Right ventricle myocardium (tissue), 1 donor: ENCODE measurements around a stretch of chr6.

DNA sequence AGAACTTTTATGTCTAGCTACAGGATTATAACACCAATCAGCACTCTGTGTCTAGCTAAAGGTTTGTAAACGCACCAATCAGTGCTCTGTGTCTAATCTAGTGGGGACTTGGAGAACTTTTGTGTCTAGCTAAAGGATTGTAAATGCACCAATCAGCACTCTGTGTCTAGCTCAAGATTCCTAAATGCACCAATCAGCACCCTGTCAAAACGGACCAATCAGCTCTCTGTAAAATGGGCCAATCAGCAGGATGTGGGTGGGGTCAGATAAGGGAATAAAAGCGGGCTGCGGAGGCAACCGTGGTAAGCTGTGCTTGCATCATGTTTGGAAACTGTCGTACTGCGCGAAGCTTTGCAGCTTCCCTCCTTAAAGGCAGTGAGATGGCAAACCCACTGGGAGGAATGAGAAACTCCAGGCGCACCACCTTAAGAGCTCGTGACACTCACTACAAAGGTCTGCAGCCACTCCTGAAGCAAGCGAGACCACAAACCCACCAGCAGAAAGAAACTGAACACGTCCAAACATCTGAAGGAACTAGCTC is 112.1 kb upstream of the DUSP22 start:
- PRO-cap, 2 experiments = no peak in any of the 2 experiments

DNA sequence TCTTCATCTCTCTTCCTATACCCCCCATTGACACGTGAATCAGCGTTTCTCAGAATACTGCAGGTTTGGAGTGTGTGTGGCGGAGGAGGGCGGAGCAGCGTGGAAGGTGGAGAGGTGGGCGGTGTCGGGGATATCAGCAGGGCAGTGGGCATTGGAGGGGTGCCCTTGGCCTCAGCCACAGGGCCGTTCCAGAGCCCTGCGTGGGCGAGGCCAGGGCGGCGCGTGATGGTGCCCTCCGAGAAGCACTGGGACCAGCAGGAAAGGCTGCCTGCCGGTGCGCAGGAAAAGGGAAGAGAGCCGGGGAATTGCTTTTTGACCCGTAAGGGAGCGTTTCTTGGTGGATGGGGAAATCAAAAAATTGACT is 82.8 kb upstream of the DUSP22 start:
- PRO-cap, 2 experiments = no peak in any of the 2 experiments

DNA sequence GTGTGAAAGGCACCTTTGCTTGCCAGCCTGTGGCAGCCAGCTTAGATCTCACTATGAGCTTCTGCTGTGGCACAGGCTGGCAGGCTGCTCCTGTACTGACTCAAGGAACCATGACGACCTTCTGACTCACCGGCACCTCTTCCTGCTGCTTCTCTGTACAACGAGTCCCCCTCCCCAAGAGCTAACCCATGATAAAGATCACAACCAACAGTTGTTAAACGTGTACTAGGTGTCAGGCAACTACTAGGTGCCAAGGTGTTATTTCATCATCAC is 76.7 kb upstream of the DUSP22 start:
- PRO-cap, 2 experiments = no peak in any of the 2 experiments

- PRO-cap, 2 experiments = no peak in any of the 2 experiments
These were observed 1.2 kb downstream of the DUSP22 start for GRCh38 chr6:293438-293933.

GRCh38 chr6:319605-320082 is 27.4 kb downstream of the DUSP22 start:
- PRO-cap, 2 experiments = no peak in any of the 2 experiments

- PRO-cap, 2 experiments = no peak in any of the 2 experiments
These were observed 28.3 kb downstream of the DUSP22 start for GRCh38 chr6:320624-320974.

- PRO-cap, 2 experiments = no peak in any of the 2 experiments
These were observed 35.9 kb downstream of the DUSP22 start for GRCh38 chr6:327922-328928.

GRCh38 chr6:332574-333083 is 40.3 kb downstream of the DUSP22 start:
- PRO-cap, 2 experiments = no peak in any of the 2 experiments

DNA sequence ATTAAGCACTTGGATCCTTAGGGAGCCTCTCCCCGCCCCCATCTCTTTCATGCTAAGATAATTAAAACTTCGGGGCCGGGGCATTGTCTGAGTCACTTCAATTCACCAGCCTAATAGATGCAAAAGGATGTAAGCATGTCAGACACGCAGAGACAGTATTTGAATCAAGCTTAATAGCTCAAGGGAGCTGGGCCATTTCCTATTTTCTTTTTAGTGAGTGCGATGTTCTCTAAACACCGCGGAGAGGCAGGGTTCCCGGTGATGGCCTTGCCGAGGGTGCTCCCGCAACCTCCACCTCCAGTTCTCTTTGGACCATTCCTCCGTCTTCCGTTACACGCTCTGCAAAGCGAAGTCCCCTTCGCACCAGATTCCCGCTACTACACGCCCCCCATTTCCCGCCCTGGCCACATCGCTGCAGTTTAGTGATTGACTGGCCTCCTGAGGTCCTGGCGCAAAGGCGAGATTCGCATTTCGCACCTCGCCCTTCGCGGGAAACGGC is 534 bp upstream of the IRF4 start:
- PRO-cap, 2 experiments = no peak in any of the 2 experiments

- PRO-cap, 2 experiments = no peak in any of the 2 experiments
These were observed 17.0 kb downstream of the IRF4 start for GRCh38 chr6:408533-408969.

GRCh38 chr6:411443-411776 is 19.9 kb downstream of the IRF4 start:
- PRO-cap, 2 experiments = no peak in any of the 2 experiments

- PRO-cap, 2 experiments = no peak in any of the 2 experiments
These were observed 47.3 kb downstream of the HUS1B start for GRCh38 chr6:609672-609880.

- PRO-cap, 2 experiments = no peak in any of the 2 experiments
These were observed 207.9 kb upstream of the EXOC2 start for GRCh38 chr6:900639-901435.

DNA sequence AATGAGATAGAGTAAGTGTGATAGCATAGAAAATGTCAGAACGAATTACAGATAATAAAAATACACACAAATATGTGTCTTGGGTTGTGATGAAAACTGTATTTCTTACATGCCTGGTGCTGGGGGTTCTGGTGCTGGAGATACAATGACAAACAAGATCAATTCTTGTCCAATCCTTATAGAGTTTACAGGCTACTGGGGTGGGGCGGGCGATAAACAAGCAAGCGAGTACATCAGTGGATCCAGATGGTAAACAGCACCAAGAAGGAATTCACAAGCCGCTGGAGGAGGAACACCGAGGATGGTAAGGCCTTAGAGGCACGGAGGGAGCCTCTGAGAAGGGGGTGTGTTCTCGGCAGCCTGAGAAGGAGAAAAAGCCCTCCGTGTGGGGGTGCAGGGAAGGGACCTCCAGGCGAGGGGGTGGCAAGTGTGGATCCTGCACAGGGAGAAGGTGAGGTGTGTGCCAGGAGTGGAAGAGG is 276.6 kb upstream of the FOXQ1 start:
- PRO-cap, 2 experiments = no peak in any of the 2 experiments

GRCh38 chr6:1046089-1046557 is 265.8 kb upstream of the FOXQ1 start:
- PRO-cap, 2 experiments = no peak in any of the 2 experiments

- PRO-cap, 2 experiments = no peak in any of the 2 experiments
These were observed 248.2 kb upstream of the FOXQ1 start for GRCh38 chr6:1063577-1064251.

DNA sequence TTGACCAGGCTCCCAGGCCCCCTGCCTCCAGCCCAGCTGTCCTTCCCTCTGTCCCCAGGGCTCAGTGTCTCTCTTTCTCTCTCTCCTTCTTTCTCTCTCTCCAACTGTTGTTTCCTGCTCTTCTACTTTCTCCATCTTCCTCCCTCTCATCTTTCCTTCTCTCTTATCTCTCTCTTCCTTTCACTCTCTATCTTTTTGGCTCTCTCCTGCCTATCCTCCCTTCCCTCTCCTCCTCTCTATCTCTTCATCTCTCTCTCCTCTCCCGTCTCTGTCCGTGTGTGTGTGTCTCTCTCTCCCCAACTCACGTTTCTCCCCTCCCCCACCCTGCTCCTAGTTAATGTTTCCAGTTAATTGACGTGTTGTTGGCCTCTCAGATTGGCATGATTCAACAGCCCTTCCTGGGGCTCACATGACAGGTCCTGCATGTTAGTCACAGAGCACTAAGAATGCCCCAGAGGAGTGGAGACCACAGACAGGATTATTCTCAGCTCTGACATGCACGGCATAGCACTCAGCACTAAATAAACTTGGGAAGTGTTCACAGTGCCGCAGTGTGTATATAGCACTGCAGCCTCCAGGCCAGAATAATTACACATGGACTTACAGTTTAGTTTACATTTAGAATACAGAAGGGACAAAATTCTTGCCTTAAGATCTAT is 180.3 kb upstream of the FOXQ1 start:
- PRO-cap, 2 experiments = no peak in any of the 2 experiments

GRCh38 chr6:1228485-1228737 is 83.5 kb upstream of the FOXQ1 start:
- PRO-cap, 2 experiments = no peak in any of the 2 experiments

- PRO-cap, 2 experiments = no peak in any of the 2 experiments
These were observed 22.8 kb downstream of the FOXQ1 start for GRCh38 chr6:1334525-1335310.

DNA sequence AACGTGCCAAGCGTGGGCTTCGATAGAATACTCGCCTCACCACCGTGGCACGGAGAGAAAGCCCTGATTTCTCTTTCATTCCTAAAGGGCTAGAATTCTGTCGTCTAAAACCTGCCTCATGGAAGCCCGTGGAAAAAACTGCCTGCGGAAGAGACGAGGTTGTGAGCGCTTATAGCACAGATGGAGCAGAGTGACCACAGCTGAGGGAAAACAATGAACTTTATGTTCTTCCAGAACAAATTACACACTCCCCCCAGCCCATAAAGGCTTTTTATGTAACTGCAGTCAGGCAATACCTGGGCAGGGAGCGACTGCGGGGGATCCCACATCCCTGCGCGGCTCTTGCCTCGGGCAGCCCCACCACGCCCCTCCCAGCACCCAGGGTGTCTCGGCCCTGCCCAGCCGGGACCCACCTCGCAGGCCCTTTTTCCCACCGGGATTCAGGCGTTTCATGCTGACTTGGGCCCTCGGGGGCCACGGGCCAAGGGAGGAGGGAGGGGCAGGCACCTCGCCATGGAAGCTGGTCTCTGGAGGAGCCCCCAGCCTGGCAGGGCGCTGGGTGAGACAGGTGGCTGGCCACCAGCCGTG is 15.4 kb upstream of the FOXC1 start:
- PRO-cap, 2 experiments = no peak in any of the 2 experiments